RPMI7951 (cell line): ENCODE measurements around a stretch of chr17.

- RAMPAGE, long total RNA, result no peak
Measured at GRCh38 chr17:77879495-77879845, 79.0 kb upstream of the TNRC6C start.

DNA sequence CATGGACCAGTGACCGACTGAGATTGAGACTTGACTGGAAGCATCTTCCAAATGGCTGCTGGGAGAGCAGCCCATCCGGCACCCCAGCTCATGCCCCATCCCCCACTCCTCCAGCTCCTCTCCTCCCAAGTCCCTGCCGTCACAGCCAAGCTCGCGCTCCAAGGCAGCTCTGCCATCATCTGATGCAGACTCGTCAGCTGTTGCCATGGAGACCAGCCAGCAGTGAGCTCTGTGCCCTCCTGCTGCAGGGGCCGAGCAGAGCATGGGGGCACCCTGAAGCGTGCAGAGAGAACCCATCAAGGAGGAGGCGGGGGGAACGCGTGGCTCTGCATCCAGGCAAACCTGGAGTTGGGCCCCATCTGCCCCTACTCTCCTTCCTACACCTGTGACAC lies 74.5 kb upstream of the TNRC6C start:
- RAMPAGE, long total RNA, result no peak

DNA sequence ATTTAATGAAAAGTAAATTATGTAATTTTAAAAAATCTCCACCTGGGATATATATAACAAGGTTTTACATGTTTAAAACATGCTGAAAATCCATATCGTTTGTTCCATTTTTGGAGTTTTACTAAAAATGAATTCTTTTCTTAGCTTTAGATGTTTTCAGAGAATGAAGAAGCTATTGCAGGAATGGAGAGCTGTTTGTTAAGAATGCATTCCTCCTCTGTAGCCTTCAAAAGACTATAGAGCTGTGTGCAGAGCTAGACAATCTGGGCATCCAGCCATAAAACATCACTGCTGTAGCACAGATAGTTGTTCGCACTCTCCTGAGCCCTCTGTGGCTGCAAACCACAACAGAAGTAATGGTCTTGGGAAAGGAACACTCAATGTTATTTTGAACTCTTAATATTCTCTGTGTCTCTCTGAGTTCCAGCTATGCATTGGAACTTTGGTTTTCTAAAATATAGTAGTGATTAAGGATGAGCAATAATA lies 4.9 kb downstream of the TNRC6C start:
- RAMPAGE, long total RNA, result no peak

DNA sequence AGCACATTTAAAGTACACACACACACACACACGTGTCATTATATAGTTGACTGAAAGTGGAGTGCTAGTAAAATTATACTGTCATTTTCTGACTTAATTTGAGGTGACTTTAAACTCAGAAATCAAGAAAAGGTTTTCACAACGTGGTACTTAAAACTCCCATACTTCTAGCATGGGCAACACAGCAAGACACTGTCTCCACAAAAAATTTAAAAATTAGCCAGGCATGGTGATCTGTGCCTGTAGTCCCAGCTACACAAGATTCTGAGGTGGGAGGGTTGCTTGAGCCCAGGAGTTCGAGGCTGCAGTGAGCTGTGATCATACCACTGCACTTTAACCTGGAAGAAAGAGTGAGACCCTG lies 37.2 kb downstream of the TNRC6C start:
- RAMPAGE, long total RNA, result no peak

DNA sequence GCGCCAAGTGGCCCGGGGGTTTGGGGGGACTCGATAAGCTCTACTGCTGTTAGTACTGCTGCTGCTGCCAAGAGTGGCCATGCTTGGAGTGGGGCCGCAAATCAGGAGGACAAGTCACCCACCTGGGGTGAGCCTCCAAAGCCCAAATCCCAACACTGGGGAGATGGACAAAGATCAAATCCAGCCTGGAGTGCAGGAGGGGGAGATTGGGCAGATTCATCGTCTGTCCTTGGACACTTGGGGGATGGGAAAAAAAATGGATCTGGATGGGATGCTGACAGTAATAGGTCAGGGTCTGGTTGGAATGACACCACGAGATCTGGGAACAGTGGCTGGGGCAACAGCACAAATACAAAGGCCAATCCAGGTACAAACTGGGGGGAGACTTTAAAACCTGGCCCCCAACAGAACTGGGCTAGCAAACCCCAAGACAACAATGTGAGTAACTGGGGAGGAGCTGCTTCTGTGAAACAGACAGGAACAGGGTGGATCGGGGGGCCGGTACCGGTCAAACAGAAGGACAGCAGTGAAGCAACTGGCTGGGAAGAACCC lies 77.8 kb downstream of the TMC6 start:
- RAMPAGE, long total RNA, result no peak

DNA sequence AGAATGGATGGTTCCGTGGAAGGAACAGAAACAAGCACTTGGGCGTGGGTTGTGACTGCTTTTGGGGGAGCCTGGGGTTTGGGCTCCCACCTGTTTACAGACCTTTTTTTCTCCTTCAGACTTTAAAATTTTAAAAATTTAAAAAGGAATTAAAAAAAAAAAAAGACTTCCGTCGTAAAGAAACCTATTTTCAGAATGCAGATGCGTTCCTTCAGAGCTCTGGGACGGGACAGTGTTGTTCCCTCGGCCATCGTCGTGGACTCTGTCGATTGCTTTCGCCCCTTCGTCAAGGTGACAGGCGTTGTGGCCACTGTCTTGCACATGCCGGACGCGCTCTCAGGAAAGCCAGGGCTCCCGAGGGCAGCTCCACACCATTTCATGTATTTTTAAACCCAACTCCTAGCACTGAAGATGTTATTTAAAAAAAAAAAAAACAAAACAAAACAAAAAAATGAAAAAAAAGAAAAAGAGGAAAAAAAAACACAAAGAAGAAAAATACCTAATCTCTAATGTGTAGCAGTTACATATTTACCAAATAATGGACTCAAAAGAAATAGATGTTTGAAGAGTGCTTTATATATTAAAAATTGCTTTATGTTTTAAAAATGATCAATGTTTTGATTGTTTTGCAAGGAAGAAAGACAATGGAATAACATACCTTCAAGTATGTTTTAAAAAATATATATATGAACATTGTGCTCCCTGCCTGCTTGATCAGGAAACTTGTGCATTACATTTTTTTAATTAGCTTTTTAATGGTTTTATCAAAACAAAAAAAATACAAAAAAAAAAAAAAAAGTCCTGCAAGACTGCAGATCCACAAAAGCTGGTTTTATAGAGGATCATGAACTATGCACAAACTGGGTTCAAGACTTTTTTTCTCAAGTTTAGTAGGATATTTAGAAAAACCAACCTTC lies 22.2 kb downstream of the TMC6 start:
- RAMPAGE, long total RNA, result no peak

GRCh38 chr17:78110762-78112040 lies 17.4 kb downstream of the TMC6 start:
- RAMPAGE, long total RNA, result no peak

DNA sequence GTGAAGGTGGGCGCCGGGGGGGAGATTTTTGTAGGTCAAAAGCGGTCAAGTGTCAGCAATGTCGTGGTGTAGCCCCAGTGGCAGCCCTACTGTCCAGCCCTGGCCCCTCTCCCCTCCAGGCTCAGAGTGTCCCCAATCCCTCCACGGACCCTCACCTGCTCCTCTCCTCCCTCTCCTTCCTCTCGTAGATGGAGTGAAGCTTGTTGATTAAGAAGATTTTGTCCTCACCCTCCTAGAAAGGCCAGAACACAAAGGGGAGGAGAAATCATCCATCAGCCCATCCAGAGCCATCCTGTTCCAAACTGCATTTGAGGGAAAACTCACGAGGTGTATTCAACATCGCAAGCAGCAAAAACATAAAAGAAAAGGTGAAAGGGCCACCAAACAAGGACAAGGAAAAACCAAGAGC lies 15.2 kb downstream of the TMC6 start:
- RAMPAGE, long total RNA, result no peak

- RAMPAGE, long total RNA, result no peak
Measured at GRCh38 chr17:78114834-78115369, 13.7 kb downstream of the TMC6 start.

DNA sequence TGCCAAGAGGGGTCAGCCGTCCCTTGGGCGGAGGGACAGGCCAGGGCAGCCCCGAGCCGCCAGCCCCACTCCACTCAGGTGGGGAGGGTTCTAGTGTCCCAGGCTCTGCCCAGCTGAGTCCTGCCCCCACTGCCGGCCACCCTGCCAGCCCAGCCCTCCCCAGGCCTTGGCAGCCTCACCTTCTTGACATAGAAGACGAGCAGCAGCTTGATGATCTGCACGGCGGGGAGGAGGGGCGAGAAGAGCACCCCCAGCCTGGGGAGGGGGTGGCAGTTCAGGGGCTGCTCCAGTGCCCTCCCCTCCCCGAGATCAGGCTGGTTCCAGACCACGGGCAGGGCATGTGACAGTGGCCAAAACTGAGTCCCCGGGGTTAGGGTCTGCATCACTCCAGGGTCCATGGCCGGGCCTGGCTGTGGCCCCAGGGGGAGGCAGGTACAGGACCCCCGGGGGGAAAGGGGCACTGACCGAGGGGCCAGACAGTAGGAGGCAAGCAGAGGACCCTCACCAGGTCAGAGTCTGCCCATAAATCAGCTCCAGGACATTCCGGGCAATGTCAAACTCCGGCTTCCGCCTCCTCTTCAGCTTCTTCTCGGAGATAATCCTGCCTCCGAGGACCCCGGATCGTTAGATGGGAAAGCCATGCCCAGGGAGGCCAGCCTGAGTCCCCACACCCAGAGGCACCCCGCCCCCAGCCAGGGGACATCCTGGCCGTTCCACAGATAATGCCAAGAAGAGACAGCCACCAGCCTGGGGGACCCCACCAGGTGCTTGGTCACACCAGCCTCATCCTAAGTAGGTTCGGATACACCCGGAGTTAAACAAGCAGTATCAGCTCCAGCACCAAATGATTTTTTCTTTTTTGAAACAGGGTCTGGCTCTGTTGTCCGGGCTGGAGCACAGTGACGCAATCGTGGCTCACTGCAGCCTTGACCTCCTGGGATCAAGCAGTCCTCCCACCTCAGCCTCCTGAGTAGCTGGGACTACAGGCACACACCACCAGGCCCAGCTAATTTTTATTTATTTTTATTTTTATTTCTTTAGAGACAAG lies 9.4 kb downstream of the TMC6 start:
- RAMPAGE, long total RNA, result no peak

- RAMPAGE, long total RNA, result no peak
Measured at GRCh38 chr17:78131230-78131465, 577 bp downstream of the TMC8 start.

DNA sequence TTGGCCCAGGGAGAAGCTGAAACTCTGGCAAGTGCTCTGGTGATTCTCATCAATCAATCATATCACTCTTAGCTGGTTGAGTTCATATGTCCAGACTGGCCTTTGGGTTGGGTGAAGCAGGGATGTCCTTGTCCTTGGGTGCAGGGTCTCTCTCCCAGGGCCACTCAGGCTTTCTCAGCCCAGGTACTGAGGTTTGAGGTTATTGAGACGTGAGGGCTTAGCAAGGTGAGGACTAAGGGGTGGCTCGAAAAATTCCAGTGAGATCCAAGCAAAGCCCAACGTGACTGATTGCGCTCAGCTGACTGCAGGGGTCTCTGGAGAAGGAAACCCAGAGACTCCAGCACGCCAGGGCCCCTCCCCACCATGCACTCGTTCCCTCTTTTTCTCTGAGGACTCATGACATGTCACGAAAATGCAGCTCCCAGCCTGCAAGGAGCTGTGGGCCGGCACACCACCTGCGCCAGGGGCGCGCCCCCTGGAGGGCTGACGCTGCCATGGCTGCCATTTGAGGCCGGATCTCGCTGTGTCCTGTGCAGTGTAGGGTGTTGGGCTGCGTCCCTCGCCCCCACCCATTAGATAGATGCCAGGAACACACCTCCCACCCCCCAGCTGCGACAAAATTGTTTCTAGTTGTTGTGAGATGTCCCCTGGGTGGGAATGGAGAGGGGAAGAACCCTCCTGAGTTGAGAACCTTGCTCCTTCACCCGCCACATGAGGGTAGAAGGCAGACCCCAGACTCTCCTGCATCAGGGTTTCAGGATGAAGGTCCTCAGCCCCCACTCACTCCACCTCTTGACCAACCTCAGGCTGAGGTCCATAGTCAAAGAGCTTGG lies 8.1 kb downstream of the SYNGR2 start:
- RAMPAGE, long total RNA, result no peak

GRCh38 chr17:78198825-78199415 lies 11.8 kb downstream of the AFMID start:
- RAMPAGE, long total RNA, result no peak

DNA sequence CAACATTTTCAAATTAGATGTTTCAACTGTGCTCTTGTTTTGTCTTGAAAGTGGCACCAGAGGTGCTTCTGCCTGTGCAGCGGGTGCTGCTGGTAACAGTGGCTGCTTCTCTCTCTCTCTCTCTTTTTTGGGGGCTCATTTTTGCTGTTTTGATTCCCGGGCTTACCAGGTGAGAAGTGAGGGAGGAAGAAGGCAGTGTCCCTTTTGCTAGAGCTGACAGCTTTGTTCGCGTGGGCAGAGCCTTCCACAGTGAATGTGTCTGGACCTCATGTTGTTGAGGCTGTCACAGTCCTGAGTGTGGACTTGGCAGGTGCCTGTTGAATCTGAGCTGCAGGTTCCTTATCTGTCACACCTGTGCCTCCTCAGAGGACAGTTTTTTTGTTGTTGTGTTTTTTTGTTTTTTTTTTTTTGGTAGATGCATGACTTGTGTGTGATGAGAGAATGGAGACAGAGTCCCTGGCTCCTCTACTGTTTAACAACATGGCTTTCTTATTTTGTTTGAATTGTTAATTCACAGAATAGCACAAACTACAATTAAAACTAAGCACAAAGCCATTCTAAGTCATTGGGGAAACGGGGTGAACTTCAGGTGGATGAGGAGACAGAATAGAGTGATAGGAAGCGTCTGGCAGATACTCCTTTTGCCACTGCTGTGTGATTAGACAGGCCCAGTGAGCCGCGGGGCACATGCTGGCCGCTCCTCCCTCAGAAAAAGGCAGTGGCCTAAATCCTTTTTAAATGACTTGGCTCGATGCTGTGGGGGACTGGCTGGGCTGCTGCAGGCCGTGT lies 7.6 kb upstream of the TMEM235 start:
- RAMPAGE, long total RNA, result no peak

DNA sequence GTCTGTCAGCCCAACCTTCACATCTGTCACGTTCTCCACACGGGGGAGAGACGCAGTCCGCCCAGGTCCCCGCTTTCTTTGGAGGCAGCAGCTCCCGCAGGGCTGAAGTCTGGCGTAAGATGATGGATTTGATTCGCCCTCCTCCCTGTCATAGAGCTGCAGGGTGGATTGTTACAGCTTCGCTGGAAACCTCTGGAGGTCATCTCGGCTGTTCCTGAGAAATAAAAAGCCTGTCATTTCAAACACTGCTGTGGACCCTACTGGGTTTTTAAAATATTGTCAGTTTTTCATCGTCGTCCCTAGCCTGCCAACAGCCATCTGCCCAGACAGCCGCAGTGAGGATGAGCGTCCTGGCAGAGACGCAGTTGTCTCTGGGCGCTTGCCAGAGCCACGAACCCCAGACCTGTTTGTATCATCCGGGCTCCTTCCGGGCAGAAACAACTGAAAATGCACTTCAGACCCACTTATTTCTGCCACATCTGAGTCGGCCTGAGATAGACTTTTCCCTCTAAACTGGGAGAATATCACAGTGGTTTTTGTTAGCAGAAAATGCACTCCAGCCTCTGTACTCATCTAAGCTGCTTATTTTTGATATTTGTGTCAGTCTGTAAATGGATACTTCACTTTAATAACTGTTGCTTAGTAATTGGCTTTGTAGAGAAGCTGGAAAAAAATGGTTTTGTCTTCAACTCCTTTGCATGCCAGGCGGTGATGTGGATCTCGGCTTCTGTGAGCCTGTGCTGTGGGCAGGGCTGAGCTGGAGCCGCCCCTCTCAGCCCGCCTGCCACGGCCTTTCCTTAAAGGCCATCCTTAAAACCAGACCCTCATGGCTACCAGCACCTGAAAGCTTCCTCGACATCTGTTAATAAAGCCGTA lies 6.7 kb upstream of the TMEM235 start:
- RAMPAGE, long total RNA, result no peak

DNA sequence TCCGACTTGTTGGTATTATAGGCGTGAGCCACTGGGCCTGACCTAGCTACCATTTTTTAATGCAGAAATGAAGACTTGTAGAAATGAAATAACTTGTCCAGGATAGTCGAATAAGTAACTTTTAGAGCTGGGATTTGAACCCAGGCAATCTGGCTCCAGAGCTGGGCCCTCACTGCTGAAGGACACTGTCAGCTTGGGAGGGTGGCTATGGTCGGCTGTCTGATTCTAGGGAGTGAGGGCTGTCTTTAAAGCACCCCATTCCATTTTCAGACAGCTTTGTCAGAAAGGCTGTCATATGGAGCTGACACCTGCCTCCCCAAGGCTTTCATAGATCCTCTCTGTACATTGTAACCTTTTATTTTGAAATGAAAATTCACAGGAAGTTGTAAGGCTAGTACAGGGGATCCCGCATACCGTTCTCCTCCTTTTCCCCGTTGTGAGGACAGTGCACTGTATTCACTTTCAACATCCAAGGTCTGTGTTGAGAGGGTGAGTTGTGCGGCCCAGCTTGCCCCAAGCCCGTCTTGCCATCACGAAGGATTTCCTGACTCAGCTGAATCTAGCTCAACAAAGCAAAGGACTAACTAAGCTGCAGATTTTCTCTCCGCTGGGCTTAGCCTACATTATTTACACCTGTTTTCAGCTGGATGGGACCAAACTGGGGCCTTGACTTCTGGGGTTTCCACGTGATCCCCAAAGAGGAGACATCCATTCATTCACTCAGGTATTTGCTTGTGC lies 5.4 kb upstream of the TMEM235 start:
- RAMPAGE, long total RNA, result no peak

DNA sequence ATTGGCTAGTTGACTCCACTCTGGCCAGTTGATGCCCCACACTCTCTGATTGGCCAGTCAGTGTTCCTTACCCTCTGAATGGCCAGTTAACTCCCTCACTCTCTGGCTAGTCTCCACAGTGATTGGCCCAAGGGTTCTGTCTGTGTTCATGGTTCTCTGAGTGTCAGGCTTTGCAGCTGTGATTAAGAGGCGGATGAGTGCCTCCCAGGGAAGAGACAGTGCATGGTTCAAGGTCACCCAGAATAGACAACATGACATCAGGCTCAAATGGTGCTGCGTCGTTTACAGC lies 10.1 kb downstream of the TMEM235 start:
- RAMPAGE, long total RNA, result no peak

GRCh38 chr17:78359359-78360024 lies 385 bp downstream of the SOCS3 start:
- RAMPAGE, long total RNA, result no peak

- RAMPAGE, long total RNA, result no peak
Measured at GRCh38 chr17:78409114-78409767, 30.8 kb downstream of the PGS1 start.

- RAMPAGE, long total RNA, result no peak
Measured at GRCh38 chr17:78428673-78429448, 50.4 kb downstream of the PGS1 start.